AG09309 (cell line): ENCODE measurements around a stretch of chr12.

DNA sequence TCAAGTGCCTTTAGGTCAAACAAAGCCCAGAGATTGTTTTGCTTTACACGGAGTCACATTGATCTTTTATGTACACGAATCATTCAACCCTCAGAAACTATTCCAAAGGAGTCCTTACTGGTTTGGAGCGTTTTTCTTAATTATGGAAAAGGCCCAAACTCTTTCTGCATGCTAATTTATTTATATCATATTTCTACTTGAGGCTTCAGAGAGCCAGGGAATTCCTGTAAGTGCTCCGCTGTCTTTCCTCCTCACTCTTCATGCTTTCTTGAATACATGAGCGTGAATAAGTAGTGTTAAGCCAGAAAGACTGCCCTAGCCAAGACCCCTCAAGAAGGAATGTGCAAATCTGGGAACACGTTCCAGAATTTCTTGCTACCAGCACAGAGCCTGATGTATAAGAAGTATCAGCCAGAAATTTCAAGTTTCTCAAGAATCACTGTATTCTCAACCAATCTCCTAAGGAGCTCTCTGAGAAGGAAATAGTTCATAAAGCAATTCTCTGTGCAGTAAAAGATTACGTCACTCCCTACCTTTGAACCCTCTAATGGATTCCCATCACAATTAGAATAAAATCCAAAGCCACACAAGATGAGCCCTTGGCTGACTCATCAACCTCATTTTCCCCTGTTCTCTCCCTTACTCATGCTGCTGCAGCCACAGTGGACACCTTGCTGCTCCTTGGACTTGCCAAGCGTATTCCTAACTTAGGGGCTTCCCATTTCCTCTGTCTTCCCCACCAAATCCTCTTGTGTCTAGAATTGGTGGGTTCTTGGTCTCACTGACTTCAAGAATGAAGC, 6.8 kb upstream of the TSPAN8 start:
- RRBS = no CpG with 5 or more reads among the region's 8 CpGs

DNA sequence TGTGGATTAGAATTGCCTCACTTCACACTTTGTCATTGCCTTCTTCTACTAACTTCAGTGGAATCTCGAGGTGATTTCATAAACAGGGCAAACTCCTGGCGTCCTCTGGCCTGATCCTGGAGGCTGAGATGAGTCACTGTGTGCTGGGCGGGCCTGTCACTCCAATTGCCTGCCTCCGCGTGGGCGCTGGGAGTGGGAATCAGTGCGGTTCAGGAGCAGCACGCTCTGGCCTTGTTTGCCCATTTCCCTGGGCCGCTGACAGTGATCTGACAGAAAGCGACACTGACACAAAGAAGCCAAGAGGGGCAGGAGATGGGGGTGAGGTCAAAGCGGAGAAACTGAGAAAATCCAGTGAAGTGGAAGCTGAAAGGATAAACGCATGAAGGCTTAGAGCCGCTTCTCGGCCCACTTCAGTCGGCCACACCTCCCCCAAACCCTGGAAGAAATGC, 29.7 kb downstream of the LGR5 start:
- RRBS = no CpG with 5 or more reads among the region's 15 CpGs

- RRBS = no CpG with 5 or more reads among the region's 2 CpGs
These were observed 28.3 kb downstream of the ZFC3H1 start for GRCh38 chr12:71635381-71635677.

DNA sequence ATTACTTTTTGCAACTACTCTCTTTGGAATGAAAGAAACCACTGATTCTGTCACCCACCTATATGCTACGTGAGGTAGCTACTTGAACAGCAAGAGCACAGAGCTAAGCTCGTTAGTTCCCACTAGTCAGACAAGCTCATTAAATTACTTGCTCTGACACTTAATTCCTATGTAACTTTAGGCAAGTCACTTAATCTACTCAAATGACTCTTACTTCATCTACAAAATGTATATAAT, 17.0 kb downstream of the ZFC3H1 start:
- RRBS = no CpG with 5 or more reads among the region's 2 CpGs

DNA sequence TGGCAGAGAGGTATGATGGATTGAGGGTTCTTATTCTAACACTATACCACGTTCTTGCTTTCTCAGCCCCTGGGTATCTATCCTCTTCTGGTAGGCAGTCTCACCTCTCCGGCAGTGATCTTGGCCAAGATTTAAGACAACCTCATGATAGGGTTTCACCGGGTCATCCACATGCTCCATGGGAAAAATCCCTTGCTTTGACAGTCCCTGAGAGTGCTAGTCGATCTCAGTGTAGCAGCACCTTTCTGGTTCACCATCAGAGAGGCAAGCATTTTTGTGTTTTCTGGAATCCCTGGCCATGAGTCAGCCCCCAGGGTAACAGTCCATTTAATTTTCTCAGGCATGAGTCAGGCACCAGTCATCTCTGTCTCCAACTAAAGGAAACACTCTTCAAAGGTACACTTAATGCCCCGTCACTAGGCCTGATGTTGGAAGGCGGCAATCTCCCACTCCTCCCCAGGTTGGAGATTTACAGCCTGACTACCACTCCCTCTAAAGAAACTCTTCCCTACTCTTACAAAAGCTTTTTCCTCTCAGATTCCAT, 24.3 kb downstream of the TMEM19 start:
- RRBS = no CpG with 5 or more reads among the region's 6 CpGs

GRCh38 chr12:71731897-71732326, 22.8 kb upstream of the RAB21 start:
- RRBS = no CpG with 5 or more reads among the region's 12 CpGs

DNA sequence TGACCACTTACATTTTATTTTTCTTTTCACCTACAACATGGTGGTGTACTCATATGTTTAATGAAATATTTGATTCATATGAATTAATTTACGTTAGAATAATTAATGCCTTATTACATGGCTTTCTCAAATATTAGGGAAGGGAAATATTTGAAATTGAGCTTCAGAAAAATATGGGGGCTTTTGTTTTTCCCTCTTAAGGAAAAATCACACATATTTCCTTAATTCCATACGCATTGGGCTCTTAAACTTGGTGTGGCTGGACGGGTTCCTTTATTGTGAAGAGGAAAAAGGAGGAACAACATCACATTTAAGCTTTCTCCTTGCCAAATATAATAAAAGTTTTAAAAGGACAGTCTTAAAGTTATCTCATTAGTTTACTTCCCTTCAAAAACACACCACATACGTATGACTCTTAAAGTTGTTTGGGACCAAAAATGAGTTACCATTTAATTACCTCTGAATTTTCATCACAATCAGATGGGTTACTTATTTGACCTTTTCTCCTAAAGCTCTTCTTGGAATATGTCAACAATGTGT, 16.2 kb downstream of the RAB21 start:
- RRBS = no CpG with 5 or more reads among the region's 4 CpGs

- RRBS = no CpG with 5 or more reads among the region's 5 CpGs
These were observed 39.2 kb downstream of the RAB21 start for GRCh38 chr12:71793736-71794344.

- RRBS = no CpG with 5 or more reads among the region's 1 CpG
These were observed 812.6 kb upstream of the ATXN7L3B start for GRCh38 chr12:73725083-73725412.

GRCh38 chr12:75660224-75660408, 148.7 kb upstream of the KRR1 start:
- RRBS = no CpG with 5 or more reads among the region's 3 CpGs

- RRBS = no CpG with 5 or more reads among the region's 9 CpGs
These were observed 170.9 kb downstream of the NAP1L1 start for GRCh38 chr12:75913276-75914344.

DNA sequence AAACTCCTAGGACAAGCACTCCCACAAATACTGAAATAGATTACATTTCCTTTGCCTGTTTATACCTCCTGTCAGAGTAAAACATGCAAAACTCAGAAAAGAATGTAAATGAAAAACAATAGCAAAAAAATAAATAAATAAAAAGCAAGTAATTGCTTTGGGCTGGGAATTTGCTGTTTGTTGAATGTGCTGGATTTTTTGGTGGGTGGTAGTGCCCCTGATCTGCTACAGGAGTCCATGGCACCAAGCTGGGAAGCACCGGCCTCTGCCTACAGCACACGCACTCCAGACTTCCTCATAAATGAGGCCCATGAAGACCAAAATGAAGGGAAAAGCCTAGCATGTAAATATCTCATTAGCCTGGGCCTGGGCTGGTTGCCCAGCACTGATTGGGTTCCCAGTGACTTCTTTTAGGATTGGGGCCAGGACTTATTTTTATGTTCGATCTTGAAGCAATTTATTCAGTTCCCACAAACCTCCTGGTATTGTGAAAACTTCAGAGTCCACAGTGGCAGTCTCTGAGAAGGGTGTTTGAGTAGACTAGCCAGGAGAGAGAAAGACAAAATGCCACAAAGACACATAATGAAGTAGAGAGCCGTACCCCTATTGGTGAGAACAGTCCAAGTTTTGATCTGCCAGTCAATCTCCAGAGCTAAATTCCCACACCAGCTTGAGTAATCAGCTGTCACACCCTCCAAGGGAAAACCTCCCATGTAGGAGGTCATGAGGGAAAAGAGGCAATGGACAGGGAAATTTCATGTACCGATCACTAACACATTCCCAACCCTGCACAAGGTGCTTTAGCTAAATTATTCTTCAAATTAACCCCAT, 131.2 kb downstream of the NAP1L1 start:
- RRBS = no CpG with 5 or more reads among the region's 5 CpGs

- RRBS = no CpG with 5 or more reads among the region's 9 CpGs
These were observed 64.3 kb downstream of the NAP1L1 start for GRCh38 chr12:76020168-76020699.

DNA sequence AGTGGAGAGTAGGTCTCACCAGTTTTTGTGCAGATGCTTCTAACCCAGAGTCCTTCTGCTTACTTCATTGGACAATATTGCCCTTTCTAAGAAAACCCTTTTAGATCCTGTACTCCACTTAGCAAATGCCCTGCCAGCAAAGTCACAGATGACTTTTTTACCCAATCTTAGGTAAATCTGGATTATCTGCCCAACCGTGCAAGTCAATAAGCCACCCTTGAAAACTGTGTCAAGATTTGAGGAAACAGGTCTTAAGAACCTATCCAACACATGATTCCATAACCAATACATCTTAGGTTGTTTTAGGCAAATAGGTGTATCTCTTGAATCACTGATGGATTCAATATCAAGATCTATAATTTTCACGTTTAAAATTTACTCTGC, 58.7 kb downstream of the NAP1L1 start:
- RRBS = no CpG with 5 or more reads among the region's 2 CpGs

DNA sequence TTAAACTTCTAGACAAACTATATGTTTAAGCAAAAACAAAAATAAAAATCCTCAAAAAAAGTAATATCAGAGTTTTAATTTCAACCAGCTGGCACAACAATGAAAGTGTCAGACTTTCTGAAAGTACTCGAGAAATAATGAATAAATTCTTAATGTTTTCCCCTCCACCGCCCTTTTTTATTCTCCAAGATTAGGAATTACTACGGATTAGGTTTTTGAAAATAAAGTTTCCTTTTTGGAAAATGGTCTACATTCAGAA, 55.0 kb downstream of the NAP1L1 start:
- RRBS = no CpG with 5 or more reads among the region's 3 CpGs

GRCh38 chr12:76340786-76341213, 7.4 kb downstream of the BBS10 start:
- RRBS = no CpG with 5 or more reads among the region's 5 CpGs

- RRBS = no CpG with 5 or more reads among the region's 2 CpGs
These were observed 104.7 kb upstream of the BBS10 start for GRCh38 chr12:76452874-76453342.

GRCh38 chr12:76519682-76520262, 39.8 kb downstream of the OSBPL8 start:
- RRBS = no CpG with 5 or more reads among the region's 6 CpGs